Rectum (tissue), 1 donor: ENCODE results near the gene ZNF621.

DNA sequence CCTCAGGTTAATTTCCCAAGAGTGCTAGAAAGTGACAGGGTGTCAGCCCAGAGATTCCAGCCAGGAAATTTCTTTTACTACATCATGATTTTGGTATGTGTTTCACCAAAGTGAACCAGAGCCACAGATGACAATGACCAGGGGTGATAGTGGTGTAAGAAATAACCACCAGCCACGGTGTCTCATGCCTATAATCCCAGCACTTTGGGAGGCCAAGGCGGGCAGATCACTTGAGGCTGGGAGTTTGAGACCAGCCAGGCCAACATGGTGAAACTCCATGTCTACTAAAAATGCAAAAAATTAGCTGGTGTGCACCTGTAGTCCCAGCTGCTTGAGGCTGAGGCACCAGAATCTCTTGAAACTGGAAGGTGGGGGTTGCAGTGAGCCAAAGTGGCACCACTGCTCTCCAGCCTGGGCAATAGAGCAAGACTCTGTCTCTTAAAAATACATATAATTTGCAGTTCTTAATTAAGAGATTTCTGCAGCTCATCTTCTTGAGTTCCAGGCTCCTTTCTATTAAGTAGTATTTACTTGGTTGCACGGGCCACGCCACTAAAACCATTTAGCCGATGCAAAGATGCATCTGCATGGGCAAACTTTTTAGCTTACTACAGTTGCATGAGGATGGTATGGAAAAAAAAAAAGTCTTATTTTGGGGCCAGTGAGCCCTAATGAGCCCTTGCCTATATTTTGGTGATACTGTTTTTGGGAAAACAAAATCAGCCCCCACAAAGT lies 3.5 kb downstream of the EIF1B start:
- PRO-cap = no peak

GRCh38 chr3:40457712-40458367 lies 701 bp downstream of the RPL14 start:
- PRO-cap = no peak

- PRO-cap = no peak
These were observed 4.1 kb downstream of the RPL14 start for GRCh38 chr3:40461170-40461666.

DNA sequence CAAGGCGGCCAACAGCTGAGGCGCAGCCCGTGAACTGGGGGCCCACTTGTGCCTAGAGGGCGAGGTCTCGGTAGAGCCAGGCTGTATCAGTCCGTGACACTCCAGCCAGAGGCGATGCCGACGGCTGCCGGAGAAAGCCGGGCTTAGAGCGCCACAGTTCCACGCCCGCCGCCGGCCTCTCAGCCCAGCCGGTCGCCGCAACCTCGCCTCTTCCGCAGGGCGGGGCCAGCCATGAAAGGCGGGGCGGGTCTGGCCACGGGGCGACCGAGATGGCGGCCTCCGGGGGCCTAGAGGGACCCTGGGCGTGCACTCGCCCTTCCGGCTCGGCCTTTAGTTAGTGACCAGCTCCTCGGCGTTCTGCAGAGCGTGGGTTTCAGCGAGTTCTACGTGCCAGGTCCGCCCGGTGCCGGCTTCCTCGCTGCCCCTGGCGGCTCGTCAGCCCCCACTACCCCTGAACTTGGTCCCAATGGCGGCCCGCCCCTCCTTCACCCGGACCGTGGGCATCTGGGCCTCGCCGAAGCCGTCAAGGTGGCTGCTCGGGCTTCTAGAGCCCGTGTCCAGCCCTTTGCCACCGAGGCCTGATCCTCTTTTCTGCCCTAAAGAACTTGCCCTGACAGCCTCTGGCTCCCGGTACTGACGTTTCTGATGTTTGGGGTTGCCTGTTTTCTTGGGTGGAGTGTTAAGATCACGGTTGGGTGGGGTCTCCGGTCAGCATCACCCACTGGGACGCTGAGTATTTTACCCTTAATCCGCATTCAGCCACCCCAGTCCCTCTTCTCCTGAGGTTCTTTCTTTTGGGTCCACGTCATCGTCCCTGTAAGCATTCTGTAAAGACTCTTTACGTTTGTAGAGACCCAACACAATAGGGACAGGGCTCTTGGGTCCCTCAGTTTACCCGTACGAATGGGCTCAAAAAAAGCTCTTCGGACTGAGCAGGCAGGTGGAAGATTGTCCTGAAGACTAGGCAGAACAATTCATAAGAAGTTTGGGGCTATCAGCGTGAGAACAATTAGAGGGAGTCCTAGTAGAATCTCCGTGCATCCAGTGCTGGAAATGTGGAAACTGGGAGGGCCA lies at the start of gene ZNF621:
Gene ZNF621, plus strand, starts transcription at position 316 of the 1,074 bp plus-strand sequence.
- PRO-cap = bidirectional peak, plus-strand start at position 379 of the sequence, minus-strand start at position 181 of the sequence; bidirectional peak, plus-strand start at position 681 of the sequence, minus-strand start at position 644 of the sequence

DNA sequence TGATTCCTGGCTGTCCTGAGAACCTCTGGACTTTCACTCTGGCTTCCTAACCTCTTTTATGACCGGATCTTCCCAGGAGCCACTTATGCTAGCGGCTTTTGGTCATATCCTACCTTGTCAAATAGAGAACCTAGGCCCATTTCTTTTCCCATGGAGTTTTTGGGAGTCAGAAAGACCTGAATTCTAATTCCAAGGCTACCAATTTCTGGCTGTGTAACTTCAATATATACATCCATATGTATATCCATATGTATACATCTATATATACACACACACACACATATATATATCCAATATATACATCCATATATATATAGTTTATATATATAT lies 97.2 kb downstream of the ZNF621 start:
- PRO-cap = unidirectional peak, minus-strand start at position 58 of the sequence

GRCh38 chr3:40691037-40691986 lies 166.6 kb downstream of the ZNF621 start:
- PRO-cap = bidirectional peak, plus-strand start at chr3:40691270, minus-strand start at chr3:40691181

DNA sequence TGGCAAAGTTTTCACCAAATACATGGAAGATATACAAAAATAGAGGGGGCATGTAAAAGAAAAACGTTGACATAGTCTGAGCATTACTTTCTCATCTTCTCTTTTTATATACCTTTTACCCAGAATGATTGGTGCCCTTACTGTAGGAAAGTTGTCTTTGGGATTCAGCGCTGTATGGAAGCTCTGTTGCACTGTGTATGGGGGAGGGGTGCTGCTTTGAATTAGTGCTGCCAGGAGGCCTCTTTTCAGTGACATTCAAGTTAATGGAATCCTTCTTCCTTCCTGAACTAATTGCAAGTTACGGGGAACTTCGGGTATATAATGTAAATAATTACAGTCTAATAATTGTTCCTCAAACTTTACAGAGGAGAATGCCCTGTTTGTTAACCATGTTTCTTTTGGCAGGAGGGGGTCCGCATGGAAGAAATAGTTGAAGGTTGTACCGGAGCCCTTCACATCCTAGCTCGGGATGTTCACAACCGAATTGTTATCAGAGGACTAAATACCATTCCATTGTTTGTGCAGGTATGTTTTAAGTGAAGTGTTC lies 36.1 kb downstream of the CTNNB1 start:
- PRO-cap = no peak

- PRO-cap = no peak
These were observed 37.0 kb downstream of the CTNNB1 start for GRCh38 chr3:41236203-41236856.

GRCh38 chr3:41400701-41401023 lies 201.4 kb downstream of the CTNNB1 start:
- PRO-cap = no peak

DNA sequence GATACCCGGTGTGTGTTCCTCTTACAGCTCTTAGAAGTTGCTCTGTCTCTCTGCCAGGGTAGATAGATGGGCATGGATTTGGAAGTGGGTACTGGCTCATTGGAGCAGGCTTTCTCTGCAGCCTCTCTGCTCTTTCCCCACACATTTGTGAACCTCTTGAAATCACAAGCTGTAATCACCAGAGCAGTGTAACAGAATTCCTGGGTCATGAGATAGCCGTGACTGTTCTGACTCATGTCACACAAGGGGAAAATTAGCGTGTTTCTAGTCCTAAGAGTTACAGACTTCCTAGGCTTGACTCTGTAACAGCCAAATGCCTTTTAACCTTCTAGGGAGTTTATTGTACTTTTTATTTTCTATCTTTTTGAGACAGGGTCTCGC lies 54.8 kb upstream of the TRAK1 start:
- PRO-cap = bidirectional peak, plus-strand start at position 277 of the sequence, minus-strand start at position 147 of the sequence

DNA sequence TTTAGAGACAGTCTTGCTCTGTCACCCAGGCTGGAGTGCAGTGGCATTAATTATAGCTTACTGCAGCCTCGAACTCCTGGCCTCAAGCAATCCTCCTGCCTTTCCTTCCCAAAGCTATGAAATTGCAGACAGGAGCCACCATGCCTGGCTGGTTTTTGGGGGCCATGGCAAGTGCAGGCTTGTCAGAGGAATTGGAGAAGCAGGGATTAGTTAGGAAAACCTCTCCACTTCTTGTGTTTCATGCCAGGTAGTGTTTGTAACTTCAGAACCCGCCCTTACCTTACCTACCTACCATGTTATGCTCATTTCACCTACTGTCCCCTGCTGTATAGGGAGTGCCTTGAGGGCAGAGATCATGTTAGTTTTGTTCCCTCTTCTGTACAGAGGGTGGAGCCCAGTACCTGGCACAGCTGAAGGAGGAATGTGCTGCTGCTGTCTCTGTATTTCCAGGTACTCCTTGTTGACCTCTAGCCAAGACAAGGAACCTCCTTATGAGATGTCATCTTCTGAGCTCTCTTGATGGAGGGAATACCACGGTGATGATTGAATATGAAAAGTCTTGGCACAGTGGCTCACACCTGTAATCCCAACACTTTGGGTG lies 43.8 kb downstream of the TRAK1 start:
- PRO-cap = bidirectional peak, plus-strand start at position 470 of the sequence, minus-strand start at position 275 of the sequence

- PRO-cap = bidirectional peak, plus-strand start at chr3:42150253, minus-strand start at chr3:42150126
These were observed 58.8 kb downstream of the TRAK1 start for GRCh38 chr3:42149994-42150348.

GRCh38 chr3:42345862-42346255 lies 64.6 kb downstream of the LYZL4 start:
- PRO-cap = no peak

DNA sequence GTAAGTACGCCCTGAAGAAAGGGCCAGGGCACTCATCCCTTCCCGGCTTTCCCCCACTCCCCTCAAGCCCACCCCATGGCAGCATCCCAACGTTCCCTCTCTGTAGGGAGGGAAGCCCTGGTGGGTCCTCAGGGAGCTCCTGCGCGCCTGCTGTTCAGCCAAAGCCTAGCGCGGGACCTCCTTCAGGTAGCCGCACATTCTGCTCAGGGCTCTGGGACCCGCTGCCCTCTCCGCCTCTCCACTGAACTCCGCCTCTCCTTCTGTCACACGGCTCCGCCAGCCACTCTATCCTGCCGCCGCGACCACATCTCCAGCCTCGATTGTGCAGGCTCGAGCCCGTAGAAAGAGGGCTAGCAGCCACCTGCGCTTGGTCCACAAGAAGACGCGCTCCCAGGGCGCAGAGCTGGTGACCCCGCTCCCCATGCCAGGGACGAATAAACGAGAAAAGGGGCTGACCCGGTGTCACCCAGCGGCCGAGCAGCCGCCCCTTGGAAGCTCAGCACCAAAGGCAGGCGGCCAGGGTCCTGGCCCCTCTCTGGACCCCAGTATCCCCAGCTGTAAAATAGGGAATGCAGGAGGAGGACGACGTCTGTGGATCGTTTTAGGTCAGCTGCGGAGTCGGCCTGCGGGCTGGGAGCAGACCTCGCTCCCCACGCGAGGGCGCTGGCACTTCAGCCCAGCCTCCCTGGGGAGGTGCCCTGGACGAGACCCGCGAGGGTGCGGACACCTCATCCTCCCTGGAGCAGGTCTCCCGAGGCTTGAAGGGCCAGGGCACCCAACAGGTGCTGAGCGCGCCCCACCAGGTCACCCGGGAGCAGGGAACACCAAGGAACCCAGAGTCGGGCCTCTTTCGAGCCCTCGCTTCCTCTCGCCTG lies 1.0 kb upstream of the VIPR1 start:
- PRO-cap = bidirectional peak, plus-strand start at position 705 of the sequence, minus-strand start at position 620 of the sequence

GRCh38 chr3:42544784-42545692 lies 36.7 kb downstream of the SEC22C start:
- PRO-cap = bidirectional peak, plus-strand start at chr3:42544972, minus-strand start at chr3:42544870

- PRO-cap = no peak
These were observed 15.0 kb upstream of the ZBTB47 start for GRCh38 chr3:42638310-42639162.

GRCh38 chr3:42653772-42654010 lies 194 bp downstream of the ZBTB47 start:
- PRO-cap = no peak

DNA sequence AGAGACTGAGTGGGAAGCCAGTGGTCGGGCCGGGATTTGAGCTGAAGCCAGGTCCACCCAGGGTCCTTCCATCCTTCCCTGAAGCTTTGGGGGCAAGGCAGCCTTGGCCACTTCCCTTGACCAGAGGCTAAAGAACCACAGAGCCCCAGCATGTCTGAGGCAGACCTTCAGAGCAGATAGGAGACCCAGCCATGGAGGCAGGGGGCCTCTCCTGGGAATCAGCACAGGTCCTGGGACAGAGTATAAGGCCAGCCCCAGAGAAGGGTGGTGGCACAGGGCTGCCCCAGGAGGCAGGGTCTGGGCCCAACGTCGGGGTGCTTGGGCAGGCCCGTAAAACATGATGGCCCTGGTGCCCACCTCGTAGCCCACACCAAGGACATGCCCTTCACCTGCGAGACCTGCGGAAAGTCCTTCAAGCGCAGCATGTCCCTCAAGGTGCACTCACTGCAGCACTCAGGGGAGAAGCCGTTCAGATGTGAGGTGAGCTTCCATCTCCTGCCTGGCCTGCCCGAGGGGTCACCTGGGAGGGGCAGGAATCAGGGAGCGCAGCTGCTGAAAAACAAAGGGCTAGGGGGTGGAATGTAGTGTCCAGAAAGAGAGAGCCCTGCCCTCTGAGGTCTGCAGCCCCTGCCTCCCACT lies 9.3 kb downstream of the ZBTB47 start:
- PRO-cap = no peak

DNA sequence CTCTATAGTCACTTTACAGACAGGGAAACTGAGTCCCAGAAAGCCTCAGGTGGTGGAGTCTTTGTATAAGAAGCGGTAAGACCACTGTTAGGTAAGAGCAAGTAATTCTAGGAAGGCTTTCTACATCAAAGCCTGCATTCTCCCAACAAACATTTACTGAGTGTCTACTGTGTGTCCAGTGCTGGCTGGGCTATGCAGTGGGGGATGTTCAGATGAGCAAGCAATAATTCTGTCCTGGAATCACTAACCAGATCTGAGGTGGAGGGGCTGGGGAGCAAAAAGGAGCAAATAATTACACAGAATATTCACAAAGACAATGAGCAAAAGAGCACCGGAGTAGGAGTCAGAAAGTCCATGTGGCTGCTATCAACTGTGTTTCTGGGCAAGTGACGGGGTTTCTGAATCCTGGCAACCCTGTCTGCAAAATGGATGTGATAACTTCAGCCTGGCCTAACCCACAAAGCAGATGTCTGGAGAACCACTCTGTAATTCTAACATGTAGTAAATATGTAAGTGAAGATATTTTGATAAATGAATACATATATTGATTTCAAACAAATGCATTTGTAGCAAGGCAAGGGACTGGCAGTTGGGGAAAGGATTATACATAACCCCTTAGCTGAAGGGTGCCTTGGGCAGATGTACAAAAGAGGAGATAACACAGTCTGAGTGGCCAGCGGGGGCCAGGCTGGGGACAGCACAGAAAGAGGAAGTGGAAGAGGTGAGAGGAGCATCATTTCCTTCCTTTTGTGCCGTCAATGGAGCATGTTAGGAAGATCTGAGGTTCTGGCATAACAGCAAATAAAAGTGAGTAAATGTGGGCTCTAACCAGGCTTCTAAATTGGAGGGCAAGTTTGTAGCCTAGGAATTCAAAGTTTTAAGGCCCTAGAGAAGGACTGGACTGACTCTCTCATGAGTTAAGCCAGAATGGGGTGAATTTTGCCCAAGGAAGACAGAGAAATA lies 28.8 kb downstream of the CYP8B1 start:
- PRO-cap = no peak

- PRO-cap = no peak
These were observed 20.0 kb downstream of the GASK1A start for GRCh38 chr3:42999087-42999599.